Esophagus muscularis mucosa (tissue), 4 donors: ENCODE results near the genes PNPLA5, PARVG and ATXN10.

DNA sequence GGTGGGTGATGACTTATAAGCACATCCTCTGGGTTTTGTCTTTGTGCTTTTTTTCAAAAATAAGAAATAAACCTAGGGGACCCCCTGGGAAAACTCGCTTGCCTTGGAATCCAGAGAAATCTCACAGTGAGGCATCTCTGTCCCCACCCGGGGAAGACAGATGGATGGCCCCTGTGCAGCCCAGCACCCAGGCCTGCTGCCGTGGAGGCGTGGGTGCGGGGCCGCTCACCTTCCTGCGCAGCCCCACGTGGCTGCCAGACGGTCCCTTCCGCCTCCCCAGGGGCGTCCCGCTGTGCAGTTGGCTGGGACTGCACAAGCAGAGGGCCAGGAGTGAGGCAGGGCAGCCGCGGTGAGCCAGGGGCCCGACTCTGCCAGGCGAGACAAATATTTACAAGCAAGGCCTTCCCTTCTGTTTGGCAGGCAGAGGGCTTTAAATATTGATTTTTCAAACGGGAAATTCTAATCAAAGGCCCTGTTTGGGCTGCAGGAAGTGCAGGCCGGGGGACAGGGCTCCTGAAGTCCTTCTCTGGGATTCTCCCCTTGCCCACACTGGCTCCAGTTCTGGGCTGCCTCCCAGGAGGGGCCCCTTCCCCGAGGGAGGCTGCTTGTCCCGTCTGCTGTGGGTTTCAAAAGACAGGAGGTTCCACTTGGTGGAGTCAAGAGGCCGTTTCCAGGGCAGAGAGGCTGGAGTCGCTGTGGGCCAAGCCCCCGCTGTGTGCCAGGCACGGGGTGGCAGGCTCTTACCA lies 24.4 kb downstream of the MPPED1 start:
- PRO-cap, result no peak
- RAMPAGE, long total RNA, 4 experiments, result no peak in any of the 4 experiments

DNA sequence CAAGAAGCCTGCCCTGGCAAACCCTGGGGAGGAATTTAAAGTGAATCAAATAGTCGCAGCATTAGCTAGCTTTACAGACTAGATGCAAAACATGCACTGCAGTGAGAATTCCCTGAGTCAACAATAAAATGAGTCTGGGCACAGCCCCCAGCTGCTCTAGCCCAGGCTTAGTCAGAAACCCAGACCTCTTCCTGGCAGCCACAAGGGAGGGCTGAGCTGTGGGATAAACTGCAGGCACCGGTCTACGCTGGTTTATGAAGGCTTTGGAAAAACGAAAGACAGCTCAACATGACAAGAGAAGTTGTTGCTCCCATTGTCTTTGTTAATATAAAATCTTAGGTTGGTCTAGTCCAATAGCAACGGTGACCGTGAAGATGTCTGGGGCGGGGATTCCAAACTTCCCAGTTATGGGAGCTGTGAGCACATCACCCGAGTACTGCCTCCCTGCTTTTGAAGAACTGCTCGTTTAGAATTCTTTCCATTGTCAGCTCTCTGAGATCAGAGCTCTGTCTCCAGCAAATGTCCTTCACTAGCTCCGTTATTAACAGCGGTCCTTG lies 14.7 kb upstream of the EFCAB6 start:
- PRO-cap, result unidirectional peak, plus-strand start at position 197 of the sequence
- RAMPAGE, long total RNA, 4 experiments, result no peak in any of the 4 experiments

GRCh38 chr22:43829001-43829745 lies 17.1 kb upstream of the EFCAB6 start:
- PRO-cap, result unidirectional peak, plus-strand start at chr22:43829507
- RAMPAGE, long total RNA, 4 experiments, result no peak in any of the 4 experiments

GRCh38 chr22:43891432-43892258 lies at the start of gene PNPLA5:
PNPLA5 (minus strand) TSS chr22:43892013.
- PRO-cap, result no peak
- RAMPAGE, long total RNA, 4 experiments, result no peak in any of the 4 experiments

DNA sequence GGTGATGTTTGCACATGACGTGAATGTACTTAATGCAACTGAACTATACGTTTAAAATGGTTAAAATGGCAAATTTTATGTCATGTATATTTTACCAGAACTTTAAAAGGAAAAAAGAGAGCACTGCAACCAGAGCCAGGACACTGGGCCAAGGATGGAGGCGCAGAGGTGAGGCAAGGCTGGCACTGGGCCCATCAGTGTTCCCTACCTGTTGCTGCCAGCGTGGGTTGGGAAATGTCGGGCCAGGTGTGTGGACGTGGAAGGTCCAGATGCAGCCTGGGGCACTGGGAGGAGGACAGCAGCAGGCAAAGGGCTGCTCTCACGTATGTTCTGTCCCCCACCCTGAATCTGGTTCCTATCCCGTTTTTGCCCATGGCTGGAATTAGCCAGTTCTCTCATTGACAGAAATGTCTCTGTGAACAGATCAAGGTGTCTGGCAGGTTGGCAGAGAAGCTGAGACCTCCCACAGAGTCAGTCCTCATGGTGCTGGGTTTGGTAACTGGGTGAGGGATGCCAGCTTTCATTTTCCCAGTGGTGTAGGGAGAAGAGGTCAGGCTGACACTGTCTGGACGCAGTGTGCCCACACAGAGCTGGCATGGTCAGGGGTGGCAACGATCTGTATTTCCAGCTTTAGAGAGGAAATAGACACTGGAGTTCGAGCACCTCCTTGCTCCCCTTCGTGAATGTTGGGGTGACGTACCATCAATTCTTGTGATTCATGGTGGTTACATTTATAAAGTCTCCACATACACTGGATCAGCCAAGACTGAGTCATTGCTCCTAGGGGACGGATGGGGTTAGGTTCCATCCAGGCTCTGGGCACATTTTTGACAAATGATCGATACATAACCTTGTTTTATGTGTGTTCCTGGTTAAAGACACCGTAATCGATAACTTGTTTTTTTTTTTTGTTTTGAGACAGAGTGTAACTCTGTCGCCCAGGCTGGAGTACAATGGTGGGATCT lies 4.3 kb upstream of the PNPLA3 start:
- PRO-cap, result no peak
- RAMPAGE, long total RNA, 4 experiments, result no peak in any of the 4 experiments

GRCh38 chr22:44180601-44180991 lies at the start of gene PARVG:
PARVG (plus strand) TSS chr22:44180925.
- PRO-cap, result no peak
- RAMPAGE, long total RNA, 4 experiments, result no peak in any of the 4 experiments

DNA sequence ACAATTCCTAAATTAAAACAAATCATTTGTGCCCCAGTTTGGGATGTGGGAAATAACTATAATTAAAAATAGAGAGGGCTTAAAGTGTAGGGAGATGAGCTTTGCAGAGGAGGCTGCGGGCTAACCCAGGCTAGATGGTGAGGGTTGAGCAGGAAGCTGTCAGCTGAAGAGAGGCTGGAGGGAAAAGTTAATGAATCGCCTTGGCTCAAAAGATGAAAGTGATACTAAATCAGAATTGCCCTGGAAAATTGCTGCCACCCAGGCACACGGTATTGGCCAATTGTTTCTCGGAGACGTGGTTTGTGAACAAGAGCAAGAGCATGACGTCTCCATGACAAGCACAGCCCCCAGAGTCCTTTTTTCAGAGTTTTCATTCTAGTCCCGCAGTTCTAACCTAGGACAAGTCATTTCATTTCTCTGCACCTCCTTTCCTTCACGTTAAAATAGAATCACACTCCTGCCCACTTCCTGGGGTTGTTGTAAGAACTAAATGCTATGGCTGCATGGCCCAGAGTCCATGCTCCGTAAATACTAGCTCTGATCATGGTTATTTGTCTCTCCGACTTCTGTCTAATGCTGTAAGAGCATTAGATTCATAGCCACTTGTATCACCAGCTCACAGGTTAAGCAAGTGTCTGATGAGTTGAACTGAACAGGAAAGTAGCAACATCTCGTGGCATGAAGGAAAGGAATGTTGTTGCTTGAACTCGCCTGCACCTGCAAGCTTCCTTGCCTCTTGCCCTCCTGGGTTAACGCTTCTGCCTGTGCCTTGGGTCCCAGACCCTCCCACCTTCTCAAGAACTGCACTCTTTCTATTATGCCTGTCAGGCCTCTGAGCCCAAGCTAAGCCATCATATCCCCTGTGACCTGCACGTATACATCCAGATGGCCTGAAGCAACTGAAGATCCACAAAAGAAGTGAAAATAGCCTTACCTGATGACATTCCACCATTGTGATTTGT lies 33.8 kb upstream of the NUP50 start:
- PRO-cap, result no peak
- RAMPAGE, long total RNA, 4 experiments, result no peak in any of the 4 experiments

GRCh38 chr22:45212856-45213420 lies 27.8 kb downstream of the KIAA0930 start:
- PRO-cap, result no peak
- RAMPAGE, long total RNA, 4 experiments, result no peak in any of the 4 experiments

DNA sequence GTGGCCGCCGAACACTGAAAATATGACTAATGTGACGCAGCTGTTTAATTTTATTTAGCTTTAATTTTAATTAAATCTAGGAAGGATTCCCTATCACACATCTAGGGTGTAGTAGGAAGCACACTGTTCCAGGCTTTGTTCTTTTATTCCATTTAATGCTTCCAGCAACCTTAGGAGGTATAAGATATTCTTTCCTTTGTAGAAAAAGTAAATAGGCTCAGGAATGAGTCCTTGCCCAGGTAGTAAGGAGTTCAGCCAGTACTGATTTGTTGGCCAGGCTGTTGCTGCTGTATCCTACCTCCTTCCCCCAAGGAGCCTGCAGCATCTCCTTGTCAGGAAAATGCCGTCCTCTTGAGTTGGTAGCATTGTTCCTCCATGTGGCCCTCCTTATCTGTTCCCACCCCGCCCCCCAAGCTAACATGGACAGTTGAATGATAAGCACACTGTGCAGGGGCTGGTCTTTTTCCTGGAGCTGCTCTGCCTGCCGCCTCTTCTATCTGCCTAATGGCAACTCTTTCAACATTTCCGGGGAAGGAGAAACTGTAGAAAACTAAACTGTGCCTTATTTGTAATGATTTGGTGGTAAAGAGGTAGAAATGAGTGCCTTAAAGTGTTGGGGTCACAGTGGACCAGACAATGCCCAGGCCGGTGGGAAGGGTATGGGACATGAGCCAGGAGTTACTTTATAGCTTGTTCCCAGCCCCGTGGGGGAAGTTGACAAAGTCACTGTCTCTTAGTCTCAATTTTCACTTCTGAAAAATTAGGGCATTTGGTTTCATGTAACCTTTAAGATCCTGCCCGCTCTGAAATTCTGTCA lies 4.3 kb downstream of the FAM118A start:
- PRO-cap, result no peak
- RAMPAGE, long total RNA, 4 experiments, result no peak in any of the 4 experiments

DNA sequence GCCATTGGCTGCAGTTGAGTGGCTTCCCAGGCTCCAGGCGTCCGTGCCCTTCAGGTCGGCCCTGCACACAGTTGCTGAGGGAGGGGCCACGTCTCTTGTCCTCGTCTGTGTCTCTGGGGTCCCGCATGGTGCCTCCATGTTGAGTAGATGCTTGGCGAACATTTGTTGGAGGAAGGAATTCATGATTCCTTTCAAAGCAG lies 21.0 kb downstream of the FAM118A start:
- PRO-cap, result no peak
- RAMPAGE, long total RNA, 4 experiments, result no peak in any of the 4 experiments

DNA sequence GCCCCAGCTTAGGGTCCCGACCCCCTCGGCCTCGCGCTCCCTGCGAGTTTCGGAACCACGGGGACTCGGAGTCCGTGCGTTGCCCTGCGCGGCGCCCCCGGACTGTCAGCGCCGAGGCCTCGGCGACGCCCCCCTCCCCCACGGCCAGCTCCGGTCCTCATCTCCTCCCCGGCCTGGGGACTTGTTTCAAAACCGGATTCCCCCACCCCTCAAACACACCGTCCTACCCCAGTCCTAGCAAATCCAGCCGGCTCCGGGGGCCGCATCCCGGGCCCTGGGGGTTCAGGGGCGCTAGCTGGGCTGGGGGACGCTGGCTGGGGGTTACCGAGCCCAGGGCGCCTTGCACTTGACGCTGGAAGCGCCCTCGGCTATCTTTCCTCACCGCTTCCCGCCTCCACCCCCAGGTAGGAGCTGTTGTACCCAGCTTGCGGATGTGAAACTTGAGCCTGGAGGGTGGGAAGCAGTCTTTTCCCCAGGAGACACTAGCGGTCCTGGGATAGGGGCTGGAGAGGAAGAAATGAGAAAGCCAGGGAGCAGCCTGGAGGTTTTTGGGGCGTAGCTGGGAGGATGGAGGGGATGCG lies 494 bp downstream of the FBLN1 start:
- PRO-cap, result no peak
- RAMPAGE, long total RNA, 4 experiments, result no peak in any of the 4 experiments

GRCh38 chr22:45518327-45518905 lies 15.7 kb downstream of the FBLN1 start:
- PRO-cap, result no peak
- RAMPAGE, long total RNA, 4 experiments, result start-site peak on the plus strand in 1 of 4 experiments, at chr22:45518701-45518714 at its widest, 30 reads per replicate

DNA sequence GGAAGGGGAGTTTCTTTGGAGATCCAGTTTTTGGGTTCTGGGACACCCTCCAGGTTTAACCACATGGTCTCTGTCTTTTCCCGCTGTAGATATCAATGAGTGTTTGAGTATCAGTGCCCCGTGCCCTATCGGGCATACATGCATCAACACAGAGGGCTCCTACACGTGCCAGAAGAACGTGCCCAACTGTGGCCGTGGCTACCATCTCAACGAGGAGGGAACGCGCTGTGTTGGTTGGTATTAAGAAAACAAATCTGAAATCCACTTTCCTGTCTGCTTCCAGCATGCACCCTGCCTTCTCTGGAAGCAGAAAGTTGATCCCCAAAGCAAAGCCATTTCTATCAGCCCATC lies 38.4 kb downstream of the FBLN1 start:
- PRO-cap, result no peak
- RAMPAGE, long total RNA, 4 experiments, result no peak in any of the 4 experiments

DNA sequence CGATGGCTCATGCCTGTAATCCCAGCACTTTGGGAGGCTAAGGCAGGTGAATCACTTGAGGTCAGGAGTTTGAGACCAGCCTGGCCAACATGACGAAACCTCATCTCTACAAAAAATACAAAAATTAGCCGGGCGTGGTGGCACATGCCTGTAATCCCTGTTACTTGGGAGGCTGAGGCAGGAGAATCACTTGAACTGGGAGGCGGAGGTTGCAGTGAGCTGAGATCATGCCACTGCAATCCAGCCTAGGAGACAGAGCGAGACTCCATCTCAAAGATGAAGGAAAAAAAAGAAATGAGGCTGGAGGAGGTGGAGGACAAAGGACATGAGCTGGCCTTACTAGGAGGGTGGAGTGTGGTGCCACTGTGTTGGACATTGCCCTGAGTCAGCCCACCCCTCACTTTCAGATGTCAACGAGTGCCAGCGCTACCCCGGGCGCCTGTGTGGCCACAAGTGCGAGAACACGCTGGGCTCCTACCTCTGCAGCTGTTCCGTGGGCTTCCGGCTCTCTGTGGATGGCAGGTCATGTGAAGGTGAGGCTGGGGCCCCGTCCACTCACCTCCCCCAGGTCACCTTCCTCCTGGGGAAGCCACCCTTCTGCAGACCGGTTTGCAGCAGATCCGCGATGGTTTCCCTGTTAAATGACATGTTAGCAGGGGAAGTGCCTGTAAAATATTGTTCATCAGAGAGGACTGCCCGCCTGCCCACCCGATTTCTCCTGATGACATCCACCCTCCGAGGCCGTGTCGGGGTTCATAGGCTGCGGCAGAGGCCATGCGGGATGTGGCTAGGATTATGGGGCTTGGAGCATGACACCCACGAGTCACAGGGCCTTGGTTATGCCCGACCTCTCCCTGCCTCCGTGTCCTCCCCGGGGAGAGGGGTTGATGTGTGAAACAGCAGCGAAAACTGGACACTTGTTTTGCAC lies 40.6 kb downstream of the FBLN1 start:
- PRO-cap, result no peak
- RAMPAGE, long total RNA, 4 experiments, result no peak in any of the 4 experiments

- PRO-cap, result no peak
- RAMPAGE, long total RNA, 4 experiments, result no peak in any of the 4 experiments
These were observed 47.7 kb downstream of the FBLN1 start for GRCh38 chr22:45550411-45550728.

- PRO-cap, result no peak
- RAMPAGE, long total RNA, 4 experiments, result start-site peak on the plus strand in 1 of 4 experiments, at chr22:45577032-45577038 at its widest, 24 reads per replicate
These were observed 74.2 kb downstream of the FBLN1 start for GRCh38 chr22:45576750-45577317.

GRCh38 chr22:45671564-45672195 lies at the start of gene ATXN10:
ATXN10 (plus strand) TSS chr22:45671834.
- PRO-cap, result bidirectional peak, plus-strand start at chr22:45671854, minus-strand start at chr22:45671766
- RAMPAGE, long total RNA, 4 experiments, result start-site peak on the plus strand in 4 of 4 experiments, at chr22:45671799-45672058 at its widest, 49 to 250 reads per replicate

- PRO-cap, result no peak
- RAMPAGE, long total RNA, 4 experiments, result no peak in any of the 4 experiments
These were observed 96.4 kb downstream of the ATXN10 start for GRCh38 chr22:45767987-45768439.

DNA sequence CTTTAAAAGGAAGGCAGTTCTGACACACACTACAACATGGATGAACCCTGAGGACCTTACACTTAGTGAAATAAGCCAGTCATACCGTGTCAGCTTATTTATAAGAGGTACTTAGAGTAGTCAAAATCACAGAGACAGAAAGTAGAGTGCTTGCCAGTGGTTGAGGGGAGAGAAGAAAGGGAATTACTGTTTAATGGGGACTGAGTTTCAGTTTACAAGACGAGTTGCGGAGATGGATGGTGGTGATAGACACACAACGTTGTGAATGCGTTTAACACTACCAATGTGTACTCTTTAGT lies 146.0 kb downstream of the WNT7B start:
- PRO-cap, result no peak
- RAMPAGE, long total RNA, 4 experiments, result no peak in any of the 4 experiments

GRCh38 chr22:45976272-45976657 lies 697 bp downstream of the WNT7B start:
- PRO-cap, result no peak
- RAMPAGE, long total RNA, 4 experiments, result no peak in any of the 4 experiments